Measurements from ENCODE around the gene TMEM267.

DNA sequence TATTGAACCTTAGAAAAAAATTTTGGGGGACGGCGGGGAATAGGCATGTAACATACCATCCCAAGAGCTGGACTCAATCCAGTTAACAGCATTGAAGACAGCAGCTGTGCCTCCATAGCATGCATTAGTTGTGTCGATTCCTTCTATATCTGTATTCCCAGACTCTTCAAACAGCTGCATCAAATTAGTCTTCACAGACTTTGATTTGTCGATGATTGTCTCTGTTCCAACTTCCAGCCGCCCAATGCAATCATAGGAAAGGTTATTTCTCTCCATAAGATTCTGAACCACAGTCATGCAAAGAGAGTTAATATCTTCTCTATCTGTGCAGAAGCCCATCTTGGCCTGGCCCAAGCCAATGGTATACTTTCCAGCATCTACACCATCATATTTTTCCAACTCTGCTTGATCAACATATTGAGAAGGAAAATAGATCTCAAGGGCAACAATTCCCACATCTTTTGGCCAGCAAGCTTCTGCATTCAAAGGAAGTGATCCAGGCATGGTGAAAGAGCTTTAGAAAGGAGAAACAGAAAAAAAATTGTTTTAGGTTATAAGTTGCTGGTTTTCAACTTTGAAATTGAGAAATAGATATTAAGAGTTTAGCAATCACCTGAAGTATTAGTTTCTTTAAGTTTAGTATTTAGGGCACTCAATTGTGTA, 14.6 kb downstream of the HMGCS1 start:
- PRO-cap, 2 experiments: no peak in any of the 2 experiments

GRCh38 chr5:43483750-43484817, at the start of gene TMEM267:
Gene TMEM267, minus strand, starts transcription at chr5:43483865.
- PRO-cap, 2 experiments: peak in 2 of 2 experiments; most common plus-strand start chr5:43484137 (in 2); most common minus-strand start chr5:43484386 (in 2)

GRCh38 chr5:43603407-43604361, 704 bp downstream of the NNT start:
- PRO-cap, 2 experiments: peak in 2 of 2 experiments; most common plus-strand start chr5:43604030 (in 2); most common minus-strand start chr5:43603936 (in 2)

- PRO-cap, 2 experiments: no peak in any of the 2 experiments
Measured at GRCh38 chr5:43612715-43613273, 9.8 kb downstream of the NNT start.

- PRO-cap, 2 experiments: no peak in any of the 2 experiments
Measured at GRCh38 chr5:44806215-44806766, 2.5 kb upstream of the MRPS30 start.

GRCh38 chr5:50853142-50853604, 186.7 kb downstream of the PARP8 start:
- PRO-cap, 2 experiments: no peak in any of the 2 experiments

DNA sequence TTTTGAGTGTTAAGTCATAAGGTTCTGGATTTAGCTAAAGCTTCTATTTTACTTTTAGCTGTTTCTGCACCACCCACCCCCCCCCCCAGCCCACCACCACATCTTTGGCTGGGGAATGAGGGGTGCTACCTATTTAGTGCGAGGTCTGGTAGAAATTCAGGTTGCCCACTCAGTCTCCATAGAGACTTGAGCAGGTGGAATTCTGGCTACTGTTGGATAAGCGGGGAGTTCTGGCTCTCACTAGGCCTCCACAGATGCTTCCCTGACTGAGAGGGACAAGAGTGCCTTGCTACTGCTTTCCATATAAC, 194.2 kb downstream of the PARP8 start:
- PRO-cap, 2 experiments: no peak in any of the 2 experiments

DNA sequence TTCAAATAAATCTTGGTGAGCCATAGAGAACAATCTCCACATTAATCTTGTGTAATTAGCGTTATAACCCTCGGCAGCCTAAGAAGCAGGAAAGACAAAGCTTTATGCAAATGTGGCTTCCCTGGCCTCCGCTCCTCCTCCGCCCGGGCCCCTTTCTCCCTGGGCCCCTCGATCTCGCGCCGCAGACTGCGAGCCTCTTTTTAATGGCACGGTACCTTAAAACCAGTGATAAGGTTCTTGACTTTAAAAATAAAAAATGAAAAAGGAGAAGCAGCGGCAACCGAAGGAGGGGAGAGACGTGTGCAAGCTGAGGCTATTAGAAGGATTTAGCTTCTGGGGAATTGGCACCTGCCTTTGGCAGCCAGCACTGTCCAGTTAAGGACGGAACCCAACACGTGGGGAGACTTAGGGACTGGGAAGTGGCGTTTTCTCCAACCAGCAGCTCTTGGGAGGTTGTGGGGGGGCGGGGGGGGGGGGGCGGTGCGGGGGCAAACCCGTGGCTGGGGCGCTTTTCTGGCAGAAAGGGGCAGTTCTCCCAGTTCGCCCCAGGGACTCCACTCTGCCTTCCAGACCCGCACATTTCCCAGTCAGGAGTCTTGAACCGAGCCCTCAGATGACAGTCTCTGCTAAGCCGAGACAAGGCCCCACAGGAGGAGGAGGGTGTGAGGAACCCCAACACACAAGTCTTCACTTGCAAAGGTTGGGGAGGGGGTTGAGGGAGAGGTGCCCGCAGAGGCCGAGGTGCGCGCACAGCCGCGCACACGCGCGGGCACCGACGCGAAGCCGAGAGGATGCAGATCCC, 297.2 kb downstream of the PARP8 start:
- PRO-cap, 2 experiments: no peak in any of the 2 experiments

DNA sequence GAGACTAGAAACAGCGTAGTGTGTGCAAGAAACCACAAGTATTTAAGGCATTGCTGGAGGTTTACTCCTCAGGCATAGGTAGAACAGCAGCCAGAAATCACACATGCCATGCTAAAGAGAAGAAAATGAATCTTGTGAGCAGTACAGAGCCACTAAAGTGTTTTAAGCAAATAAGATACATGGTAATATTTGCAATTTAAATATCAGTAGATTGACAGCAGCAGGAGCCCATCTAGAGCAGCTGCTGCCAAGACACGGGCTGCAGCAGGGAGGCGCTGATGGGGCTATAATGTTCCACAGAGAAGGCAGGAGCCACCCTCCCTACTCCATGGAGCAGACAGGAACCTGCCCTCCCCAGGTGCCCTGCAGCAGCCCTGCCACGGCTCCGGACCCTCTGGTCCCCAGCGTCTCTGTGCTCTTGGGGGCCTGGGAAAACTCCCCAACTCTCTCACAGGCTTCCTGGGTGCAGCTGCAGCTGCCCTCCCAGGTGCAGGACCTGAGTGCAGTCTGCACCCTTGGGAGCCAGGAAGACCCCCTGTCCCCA, 224.1 kb upstream of the ISL1 start:
- PRO-cap, 2 experiments: no peak in any of the 2 experiments

DNA sequence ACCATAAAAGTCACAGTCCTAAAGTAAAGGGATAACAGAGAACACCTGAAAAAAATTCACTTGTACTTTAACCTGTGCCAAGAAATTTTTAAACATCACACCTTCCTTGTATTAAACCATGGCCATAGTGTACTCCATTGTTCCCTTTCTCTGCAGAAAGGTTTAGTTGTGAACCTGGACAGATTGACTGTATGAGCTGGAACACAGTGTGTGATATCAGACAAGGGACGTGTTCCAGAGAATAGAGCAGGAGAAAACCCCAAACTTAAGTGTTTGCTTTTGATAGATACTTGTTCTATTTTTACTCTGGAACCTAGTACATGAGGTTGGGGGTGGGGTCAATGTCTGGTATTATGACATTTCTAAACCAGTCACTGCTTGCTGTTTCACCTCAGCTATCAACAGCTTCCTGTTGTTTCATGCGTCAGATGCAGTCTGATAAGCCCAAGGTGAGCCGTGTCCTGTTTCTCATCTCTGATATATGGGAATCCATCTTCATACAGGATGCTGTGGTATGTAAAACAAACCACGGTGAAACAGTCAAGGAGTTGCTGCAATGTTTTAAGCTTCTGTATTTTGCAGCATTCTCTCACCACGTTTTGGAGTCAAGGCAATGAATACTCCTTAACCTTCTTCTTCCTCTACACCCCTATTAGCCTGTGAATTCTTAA, 62.4 kb upstream of the ITGA1 start:
- PRO-cap, 2 experiments: peak in 2 of 2 experiments; most common plus-strand start position 427 of the sequence (in 2); most common minus-strand start position 271 of the sequence (in 1)

- PRO-cap, 2 experiments: peak in 2 of 2 experiments; most common plus-strand start chr5:52771908 (in 2)
Measured at GRCh38 chr5:52771612-52772147, 16.0 kb upstream of the ITGA1 start.

DNA sequence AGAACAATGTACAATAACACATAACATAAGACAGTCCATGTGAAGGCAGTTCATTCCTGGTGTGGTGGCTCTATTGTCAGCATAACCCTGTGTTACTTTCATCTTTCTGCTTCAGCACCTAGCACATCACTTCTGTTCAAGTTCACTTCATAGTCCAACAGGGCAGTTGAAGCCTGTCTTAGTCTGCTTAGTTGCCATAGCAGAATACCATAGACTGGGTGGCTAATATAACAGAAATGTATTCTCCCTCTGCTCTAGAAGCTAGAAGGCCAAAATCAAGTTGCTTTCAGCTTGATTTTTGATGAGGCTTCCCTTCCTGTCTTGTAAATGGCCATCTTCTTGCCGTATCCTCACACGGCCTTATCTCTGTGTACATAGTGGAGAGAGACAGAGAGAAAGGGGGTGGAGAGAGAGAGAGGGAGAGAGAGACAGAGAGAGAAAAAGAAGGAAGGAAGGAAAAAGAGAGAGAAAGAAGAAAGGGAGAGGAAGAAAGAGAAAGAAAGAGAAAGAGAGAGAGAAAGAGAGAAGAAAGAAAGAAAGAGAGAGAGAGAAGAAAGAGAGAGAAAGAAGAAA, 46.4 kb downstream of the ITGA1 start:
- PRO-cap, 2 experiments: no peak in any of the 2 experiments

DNA sequence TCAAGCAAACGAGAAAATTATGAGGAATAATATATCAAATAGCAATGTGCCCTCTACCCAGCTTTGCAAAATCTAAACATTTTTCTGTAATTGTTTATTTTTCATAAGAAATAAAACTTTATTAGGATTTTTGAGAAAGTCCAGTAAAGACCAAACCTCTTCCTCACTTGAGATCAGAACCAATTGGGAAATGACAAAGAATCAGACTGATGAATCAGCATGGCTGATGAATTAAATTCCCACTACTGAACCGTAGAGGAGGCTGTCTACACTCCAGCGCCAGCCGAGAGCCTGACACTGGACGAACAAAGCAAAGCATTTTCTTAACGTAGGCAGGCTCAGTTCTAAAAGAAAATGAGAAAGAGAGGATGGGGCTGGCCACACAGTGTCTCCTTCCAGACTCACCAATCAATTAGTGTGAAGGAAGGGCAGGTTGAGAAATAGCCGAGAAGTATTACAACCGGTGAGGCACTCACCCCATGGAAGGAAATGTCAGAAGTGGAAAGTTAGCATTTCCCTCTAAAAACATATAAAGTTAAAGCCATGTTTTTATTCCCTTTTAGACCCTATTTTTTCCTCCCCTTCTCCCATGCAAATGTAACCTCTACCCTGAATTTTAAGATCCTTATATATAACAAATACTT, 49.3 kb downstream of the ITGA1 start:
- PRO-cap, 2 experiments: no peak in any of the 2 experiments

GRCh38 chr5:52878701-52879104, 91.0 kb downstream of the ITGA1 start:
- PRO-cap, 2 experiments: no peak in any of the 2 experiments

DNA sequence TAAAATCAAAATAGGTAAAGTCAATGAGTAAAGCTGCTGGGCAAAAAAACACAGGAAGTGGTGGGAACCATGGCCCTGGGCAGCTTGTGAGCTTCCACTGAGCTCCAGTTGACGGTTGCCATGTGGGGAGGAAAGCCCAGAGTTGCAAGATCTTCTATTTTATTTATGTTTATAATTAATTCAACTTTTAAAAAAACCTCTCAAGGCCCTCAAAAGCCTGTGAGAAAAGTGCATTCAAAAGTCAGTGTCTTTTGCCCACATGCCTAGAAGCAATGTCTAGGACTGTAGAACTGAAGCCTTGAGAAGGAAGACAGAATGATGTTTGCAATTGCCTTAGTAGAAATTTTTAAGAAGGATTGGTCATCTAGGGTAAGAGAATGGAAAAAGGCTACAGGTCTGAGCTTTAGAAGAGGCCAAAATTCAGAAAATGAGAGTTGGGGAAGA, 81.4 kb upstream of the ITGA2 start:
- PRO-cap, 2 experiments: no peak in any of the 2 experiments

- PRO-cap, 2 experiments: no peak in any of the 2 experiments
Measured at GRCh38 chr5:52987569-52988273, 1.4 kb upstream of the ITGA2 start.

GRCh38 chr5:53730868-53731292, 170.4 kb downstream of the NDUFS4 start:
- PRO-cap, 2 experiments: no peak in any of the 2 experiments

DNA sequence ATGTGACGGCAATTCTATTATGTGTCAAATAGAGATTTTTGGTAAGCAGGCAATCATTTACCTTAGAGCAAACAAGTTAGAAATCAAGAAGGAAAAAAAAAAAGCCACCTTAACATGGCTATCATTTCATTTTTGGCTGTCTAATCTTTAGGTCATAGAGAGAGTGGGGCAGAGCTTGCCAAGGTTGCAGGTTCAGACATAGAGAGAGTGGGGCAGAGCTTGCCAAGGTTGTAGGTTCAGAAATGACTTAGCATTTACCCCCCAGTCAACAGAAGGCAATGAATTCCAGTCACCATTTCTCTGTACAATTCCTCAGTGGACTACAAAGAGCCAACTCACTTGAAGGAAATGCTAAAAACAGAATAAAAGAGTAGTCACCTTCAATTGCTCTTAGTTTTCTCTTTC, 264.9 kb downstream of the ARL15 start:
- PRO-cap, 2 experiments: no peak in any of the 2 experiments

DNA sequence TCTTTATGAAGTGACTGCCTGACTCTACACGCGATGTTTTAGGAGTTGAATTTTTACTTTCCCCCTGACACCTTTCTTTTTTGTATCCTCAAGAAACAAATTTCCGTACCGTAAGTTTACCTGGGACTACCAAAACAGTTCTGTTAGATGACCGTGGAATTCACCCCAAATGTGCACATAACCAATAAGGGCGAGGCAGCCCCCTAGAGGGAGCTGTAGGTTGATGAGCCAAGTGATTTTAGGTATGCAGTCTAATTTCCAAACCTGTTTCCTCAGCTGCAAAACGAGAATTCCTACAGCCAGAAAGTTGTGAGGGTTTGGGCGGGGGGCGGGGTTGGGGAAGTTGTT, 1.4 kb upstream of the ARL15 start:
- PRO-cap, 2 experiments: no peak in any of the 2 experiments

GRCh38 chr5:54518794-54519519, 1.4 kb downstream of the SNX18 start:
- PRO-cap, 2 experiments: no peak in any of the 2 experiments